ENCODE results near the gene DCPS.

DNA sequence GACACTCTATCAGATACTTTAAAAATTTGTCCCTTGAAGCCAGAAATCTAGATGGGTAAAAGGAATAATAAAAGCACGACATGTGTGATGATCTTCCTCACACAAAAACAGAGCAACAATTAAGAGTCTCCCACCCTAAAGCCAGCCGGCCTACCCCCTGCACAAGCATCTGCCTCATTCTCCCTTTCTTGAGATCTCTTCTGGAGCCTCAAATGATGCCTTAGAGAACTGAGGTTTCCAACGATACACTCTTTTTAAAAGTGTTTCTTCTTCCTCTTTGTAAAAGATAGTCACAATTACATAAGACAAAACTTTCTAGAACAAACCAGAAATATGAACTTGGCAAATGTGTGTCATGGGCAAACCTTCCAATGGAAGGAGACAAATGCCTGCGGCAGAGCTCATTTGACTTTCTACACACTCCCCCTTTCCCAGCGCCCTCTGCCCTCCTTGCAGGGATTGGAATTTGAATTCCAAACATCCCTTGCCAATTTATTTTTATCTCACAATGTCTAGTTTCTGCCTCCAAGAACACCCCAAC, 14.6 kb upstream of the ESAM start:
- PRO-cap: no peak

DNA sequence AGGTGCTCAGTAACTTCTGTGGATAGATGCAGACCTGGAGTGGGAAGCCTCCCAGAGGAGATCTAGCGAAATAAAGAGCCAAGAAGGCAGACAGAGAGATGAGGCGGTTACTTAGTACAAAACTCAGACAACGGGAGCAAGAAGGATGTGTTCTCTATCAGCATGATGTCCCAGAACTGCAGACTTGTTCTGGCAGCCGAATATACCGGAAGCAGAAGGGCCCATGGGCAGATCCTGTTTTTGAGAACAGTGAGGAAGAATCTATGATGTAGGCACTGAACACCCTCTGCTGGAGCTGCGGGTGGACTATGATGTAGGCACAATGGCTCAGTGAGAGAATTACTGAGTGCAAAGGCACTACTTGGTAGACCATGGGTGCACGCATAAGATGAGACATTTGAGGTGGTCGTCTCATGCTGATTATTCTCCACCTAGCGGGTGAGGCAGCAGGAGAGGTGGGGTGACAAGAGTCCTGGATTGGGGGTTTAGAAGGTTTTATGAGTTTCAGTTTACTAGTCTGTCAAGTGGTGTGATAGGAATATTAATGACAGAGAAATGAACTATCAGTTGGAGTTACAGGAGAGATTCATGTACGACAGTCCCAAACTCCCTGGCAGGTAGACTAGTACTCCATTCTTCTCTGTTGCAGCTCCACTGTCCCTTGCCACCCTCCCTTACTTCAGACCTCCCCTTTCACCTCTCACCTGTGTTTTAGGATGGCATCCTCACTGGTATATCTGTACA, 4.5 kb downstream of the ROBO4 start:
- PRO-cap: no peak

DNA sequence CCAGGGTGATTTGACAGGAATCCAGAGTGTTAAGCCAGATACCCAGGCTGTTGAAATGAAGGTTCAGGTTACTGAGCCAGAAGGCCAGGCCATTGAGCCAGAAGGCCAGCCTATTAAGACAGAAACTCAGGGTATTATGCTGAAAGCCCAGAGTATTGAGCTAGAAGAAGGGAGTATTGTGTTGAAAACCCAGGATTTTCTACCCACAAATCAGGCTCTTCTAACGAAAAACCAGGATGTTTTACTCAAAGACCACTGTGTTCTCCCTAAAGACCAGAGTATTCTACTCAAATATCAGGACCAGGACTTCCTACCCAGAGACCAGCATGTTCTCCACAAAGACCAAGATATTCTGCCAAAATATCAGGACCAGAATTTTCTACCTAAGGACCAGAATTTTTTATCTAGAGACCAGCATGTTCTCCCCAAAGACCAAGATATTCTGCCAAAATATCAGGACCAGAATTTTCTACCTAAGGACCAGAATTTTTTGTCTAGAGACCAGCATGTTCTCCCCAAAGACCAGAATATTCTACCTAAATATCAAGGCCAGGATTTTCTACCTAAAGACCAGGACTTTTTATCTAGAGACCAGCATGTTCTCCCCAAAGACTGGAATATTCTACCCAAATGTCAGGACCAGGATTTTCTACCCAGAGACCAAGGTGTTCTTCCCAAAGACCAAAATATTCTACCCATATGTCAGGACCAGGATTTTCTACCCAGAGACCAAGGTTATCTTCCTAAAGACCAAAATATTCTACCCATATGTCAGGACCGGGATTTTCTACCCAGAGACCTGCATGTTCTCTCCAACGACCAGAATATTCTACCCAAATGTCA, 33.5 kb downstream of the CCDC15 start:
- PRO-cap: no peak

DNA sequence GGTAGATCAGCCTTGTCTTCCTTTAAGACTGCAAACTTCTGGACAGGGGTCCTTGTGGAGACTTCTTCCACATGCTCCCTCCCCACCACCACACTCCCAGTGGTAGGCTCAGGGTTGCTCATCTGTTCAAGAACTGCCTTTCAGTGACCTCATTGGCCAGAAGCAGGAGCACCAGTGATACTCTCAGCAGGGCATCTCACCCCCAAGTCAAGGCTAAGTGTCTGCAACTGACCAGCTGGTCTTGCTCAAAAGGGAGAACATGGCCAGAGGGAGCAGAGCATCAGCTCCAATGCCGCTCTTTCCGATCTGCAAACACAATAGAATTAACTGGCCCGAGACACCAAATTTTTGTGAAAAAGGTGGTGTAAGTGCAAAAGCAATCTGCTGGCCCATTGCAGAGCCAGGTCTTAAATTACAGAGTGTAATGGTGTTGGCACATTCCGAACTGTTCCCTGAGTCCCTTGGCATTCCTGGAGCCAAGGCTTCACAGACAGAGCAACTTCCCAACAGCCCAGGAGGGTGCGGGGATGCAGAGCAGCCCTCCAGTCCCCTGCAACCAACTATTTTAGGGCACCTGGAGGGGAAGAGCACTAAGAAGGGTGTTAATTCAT, 97.0 kb downstream of the PKNOX2 start:
- PRO-cap: no peak

DNA sequence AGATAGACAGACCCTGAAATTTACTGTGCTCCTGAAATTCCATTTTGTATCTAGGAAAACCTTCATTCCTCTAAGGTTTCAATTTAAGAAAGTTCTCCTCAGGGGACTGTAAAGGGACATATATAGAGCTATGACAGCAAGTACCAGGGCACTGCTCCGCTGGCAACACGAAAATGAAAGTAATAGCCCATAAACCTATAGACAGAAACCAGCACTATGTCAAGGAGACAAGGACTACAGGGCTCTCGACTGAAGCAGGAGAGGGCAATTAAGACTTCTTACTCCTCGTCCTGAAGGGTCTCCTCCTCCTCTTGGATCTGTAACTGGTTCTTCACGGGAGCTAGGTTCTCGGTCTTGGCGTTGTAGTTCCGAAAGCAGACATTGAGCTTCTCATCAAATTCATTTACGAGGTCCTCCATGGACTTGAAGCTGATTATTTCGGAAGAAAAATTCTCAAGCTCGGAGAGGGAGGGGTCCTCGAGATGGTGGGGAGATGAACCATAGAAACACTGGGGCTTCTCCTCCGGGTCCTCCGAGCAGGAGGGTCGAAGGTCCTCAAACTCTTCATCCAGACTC, 6.8 kb downstream of the FEZ1 start:
- PRO-cap: no peak

DNA sequence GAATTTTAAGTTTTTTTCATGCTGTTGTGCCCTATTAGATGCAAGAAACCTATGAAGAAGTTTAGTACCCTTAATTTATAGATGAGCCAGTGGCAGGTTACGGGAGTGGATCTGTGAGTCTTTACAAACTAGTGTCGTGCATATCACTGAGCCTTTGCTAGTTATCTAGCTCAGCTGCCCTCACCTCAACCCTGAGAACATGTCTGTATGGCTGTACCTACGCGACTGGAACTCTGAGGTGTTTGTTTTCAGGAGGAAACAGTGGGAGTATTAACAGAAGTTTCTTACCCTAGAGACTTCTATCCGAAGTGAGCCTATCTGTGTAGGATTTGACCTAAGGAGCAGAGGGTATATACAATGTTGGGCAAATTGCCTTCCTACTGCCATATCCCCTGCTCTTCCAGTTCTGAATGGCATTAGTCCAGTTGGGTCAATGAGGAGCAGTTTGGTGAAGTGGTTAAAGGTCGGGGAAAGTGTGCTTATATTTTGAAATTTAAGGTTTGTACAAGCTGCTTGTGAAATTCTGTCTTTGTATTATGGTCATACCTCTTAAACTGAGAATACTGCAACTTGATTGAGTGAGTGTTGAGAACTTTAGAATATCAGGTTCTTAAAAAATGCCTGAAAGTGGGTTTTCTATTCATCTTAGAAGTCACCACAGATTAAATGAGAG, 1.6 kb downstream of the EI24 start:
- PRO-cap: no peak

- PRO-cap: unidirectional peak, plus-strand start at chr11:126049465
These were observed 13.5 kb downstream of the CDON start for GRCh38 chr11:126049201-126049623.

DNA sequence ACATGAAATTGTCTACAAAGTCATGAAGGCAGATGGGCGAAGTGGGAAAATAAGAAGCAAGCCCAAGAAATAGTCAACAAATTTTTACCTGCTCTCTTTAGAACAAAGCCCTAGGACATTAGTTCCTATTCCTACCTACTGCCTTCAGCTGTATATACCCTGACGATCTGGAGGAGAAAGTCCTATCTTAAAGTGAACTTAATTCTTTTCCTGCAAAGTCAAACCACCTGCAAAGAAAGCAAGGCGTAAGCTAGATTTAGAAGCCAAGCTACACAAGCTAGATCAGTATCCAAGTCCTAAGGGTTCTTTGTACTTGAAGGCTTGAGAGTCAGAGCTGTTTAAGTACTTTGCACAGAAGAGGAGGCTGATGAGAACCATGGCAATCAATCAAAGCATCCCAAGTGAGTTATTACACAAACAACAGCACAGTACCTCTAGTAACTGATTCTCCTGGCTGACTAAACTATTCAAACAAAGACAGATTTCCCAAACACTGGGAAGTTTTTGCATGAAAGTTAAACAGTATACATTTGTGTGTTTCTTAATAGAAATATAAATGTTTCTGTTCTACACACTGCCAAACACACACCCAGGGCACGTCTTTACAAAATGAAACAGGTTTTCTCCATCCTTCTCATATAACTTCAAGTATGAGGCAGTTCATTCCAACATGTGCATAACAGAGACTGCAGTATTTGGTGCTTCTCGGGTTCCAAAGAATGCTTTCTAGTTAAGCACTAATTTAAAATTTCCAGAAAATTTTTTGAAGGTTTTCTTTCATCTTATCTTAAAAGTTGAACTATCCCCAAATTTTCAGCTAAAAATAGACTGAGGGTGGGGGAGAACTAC, 1.8 kb downstream of the CDON start:
- PRO-cap: no peak

GRCh38 chr11:126267460-126268136, 1.1 kb downstream of the SRPRA start:
- PRO-cap: no peak

GRCh38 chr11:126277204-126277803, 5.6 kb upstream of the TIRAP start:
- PRO-cap: no peak

GRCh38 chr11:126282084-126282697, 702 bp upstream of the TIRAP start:
- PRO-cap: bidirectional peak, plus-strand start at chr11:126282559, minus-strand start at chr11:126282562

DNA sequence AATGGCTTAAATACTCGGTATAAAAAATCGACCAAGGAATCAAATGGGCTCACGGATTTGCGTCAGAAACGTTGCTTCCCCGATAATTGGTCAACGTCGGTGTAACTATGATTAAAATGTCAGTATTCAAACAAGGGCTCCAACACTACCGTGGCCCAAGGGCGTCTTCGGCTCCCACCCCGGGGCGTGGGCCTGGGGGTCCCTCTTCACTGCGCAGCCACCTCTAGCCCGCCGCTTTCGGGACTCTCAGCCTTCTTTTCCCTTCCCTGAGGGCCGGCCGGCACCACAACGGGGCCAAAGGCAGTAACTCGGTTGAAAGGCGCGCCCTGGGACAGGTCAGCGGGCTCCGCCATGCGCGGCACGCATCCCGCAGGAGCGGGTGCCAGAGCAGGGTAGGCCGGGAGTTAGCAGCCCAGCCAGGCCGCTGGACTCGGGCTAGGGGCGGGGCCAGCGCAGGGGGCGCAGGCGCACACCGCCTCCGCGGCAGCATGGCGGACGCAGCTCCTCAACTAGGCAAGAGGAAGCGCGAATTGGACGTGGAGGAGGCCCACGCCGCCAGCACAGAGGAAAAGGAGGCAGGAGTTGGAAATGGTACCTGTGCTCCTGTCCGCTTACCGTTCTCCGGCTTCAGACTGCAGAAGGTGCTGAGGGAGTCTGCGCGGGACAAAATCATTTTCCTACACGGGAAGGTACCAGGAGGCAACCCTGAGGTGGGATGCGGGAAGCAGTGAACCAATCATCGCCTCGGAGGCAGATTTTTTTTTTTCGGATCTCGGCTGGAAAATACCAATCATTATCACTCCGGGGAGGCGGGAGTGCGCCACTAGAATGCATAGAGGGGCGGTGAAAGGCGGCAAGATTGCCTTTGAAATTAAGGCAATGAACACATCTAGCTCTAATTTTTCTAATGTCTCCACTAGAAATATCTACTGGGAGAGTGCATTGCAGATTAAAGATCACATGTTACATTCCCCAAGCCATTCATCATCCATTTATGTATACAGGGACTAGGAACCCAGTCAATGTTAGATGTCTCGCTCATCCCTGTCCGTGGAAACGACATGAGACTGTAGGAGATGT, at the start of gene DCPS:
Gene DCPS (plus strand): TSS at position 468 of the 1,080 bp plus-strand sequence.
- PRO-cap: bidirectional peak, plus-strand start at position 516 of the sequence, minus-strand start at position 396 of the sequence

DNA sequence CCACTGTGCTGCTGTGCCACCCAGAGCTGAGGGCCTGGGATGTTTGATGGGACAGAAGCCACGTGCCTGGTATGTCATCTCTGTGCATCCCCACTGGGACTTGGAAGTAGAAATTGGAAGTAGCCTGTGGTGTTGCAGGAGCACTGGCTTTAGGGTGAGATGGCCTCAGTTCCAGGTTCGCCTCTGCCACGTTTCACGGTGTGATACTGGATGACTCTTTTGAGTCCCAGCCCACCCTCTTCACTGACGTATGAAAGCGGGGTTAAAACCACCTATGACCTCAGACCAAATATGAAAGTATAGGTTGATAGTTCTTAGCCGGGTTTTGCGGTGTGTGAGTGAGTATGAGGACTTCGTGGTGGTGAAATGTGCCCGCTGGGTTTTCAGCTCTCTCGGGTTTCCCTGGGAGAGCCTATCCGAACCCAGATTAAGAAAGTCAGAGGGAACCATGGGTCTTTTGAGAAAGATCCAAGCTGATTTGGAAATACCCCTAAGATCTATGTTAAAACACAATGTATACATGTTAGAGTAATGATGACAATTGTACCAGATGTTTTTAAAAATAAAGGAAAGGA, 25.7 kb downstream of the DCPS start:
- PRO-cap: no peak

- PRO-cap: no peak
These were observed 18.2 kb downstream of the ST3GAL4 start for GRCh38 chr11:126373789-126373988.

DNA sequence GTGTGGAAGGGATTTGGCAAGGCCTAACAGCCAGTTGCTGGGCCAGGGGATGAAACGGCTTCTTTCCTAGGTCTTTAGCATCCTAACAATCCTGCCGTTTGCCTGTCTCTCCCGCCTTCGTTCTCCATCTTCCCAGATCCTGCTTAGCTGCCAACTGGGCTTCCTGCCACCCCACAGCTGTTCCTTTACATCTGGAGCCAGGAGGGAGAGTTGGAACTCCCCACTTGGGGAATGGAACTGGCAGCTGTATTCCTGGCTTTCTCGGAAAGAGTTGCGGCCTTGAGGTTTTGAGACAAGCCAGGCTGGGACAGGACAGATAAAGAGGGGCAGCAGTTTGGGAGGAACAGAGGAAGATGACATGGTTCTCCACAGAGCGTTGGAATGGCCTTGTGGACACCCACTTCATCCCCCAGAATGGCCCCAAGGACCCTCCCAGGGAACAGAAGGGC, 59.7 kb downstream of the ST3GAL4 start:
- PRO-cap: no peak

DNA sequence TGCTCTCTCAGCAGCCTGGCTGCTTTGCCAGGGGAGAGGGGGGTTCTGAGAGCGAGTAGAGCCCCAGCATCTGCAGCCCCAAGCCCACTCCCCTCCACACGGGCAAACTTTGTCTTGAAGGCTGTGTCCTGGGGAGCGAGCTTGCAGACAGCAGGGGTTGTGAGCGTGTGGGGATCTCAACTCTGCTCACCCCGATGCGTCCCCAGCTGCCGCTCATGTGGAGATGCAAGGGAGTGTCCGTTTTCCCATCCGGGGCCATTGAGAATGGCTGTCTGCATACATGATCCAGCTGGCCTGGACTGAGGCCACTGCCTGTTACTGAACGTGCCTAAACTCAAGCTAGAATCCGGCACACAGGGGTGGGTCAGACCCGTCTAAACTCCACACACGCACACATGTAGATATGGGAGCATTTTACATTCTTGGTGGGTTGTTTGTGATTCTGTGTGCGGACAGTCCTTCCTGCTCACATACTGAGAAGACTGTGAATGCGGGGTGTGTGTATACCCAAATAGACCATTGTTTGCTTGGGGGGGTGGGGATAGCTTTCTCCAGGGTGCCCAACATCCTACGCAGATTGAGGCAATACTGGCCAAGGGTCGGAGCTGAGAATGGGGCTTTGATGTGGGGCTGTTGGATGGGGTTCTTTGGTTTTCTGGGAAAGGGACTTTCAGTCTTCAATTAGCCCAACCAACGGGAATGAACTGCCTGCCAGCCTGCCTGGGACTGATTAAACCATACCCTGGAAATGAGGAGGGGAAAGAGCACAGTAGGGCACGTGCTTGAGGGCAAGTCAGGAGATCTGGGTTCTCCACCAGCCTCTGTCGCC, 60.3 kb downstream of the ST3GAL4 start:
- PRO-cap: no peak

DNA sequence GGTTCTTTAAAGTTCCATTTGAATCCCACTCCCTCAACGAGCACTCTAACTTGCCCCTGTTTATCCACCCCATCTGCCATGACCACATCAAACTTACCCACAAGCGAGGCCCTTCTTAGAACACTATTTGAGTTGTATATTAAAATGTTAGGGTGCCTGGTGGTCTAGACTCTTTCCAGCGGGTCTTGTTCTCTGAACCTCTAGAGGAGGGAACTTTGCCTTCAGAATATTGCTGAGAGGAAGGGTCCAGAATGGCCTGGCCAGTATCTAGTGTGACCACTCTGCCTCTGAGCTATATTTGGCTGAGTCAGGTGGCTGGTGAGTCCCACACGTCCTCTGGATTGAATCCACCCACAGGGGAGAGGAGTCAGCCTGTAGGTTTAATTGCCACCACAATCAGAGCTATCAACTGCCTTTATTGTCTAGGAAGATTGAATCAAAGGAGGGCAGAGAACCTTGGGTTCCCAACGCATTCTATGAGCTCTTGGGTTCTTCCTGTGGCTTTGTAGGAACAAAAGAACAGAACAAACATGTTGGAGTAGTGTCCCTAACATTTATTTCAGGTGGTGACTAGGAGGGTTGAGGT, 67.6 kb downstream of the ST3GAL4 start:
- PRO-cap: no peak

DNA sequence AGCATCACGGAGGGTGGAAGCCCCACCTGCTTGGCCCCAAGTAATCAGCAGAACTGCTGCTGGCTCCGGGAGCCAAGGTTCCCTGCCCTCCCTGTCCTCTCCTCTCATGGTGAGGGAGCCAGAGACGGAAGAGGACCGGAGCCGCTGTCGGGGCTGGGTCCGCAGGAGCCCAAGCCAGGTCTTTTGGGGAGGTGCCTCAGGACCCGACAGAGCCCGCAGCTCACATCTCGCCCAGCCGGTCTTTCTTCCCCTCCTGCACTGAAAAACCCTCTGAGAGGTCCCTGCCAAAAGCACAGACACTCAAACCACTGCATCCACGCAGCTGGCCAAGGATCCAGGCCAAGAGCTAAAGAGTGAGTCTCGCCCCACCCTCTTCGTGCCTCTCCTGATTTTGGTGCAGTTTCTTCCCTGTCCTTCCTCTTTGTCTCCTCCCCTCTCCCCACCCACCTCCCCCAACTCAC, 97.2 kb downstream of the ST3GAL4 start:
- PRO-cap: no peak

DNA sequence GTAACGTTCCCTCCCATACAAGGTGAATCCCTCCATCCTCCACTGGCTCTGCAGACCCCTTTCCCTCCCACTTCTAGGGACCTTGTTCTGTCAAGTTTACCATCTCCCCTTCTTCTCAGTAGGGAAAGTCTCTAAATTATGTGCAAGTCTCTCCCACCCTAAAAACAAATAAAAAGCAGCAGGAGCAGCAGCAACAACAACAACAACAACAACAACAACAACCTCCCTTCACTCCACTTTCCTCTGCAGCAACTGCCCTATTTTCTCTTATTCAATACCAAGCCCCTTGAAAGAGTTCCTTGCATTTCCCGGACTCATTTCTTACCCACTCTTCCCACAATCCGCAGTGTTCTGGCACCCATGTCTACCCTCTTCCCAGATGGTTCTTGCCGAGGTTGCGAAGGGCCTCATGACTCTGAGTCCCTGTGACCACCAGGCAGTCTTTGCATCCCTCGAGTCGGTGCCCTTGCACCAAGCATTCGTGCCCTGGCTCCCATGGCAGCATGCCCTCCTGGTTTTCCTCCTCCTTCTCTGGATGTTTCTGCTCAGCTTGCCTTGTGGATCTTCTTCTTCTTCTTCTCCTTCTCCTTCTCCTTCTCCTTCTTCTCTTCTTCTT, 77.9 kb downstream of the KIRREL3 start:
- PRO-cap: no peak

DNA sequence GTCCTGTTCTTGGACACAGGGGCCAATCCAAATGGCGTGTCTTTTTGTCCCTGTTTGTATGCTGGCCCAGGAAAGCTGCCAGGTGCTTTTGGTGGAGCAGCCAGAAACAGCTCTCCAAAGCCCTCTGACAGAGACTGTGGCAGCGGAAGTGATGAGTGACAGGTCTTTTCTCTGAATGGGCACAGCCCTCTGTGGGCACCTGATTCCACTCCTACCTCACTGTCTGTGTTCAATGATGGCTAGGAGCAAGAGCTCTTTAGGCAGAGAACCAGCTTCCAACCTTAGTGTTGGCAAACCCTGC, 106.4 kb upstream of the KIRREL3 start:
- PRO-cap: no peak

All from fallopian tube (tissue), 1 donor.